HT-29 (cell line): ENCODE results near the genes SECTM1 and UTS2R.

GRCh38 chr17:82216276-82217116 lies 3.9 kb upstream of the CCDC57 start:
- RAMPAGE, long total RNA: no peak

- RAMPAGE, long total RNA: no peak
These were observed 17.1 kb downstream of the CSNK1D start for GRCh38 chr17:82256048-82257226.

DNA sequence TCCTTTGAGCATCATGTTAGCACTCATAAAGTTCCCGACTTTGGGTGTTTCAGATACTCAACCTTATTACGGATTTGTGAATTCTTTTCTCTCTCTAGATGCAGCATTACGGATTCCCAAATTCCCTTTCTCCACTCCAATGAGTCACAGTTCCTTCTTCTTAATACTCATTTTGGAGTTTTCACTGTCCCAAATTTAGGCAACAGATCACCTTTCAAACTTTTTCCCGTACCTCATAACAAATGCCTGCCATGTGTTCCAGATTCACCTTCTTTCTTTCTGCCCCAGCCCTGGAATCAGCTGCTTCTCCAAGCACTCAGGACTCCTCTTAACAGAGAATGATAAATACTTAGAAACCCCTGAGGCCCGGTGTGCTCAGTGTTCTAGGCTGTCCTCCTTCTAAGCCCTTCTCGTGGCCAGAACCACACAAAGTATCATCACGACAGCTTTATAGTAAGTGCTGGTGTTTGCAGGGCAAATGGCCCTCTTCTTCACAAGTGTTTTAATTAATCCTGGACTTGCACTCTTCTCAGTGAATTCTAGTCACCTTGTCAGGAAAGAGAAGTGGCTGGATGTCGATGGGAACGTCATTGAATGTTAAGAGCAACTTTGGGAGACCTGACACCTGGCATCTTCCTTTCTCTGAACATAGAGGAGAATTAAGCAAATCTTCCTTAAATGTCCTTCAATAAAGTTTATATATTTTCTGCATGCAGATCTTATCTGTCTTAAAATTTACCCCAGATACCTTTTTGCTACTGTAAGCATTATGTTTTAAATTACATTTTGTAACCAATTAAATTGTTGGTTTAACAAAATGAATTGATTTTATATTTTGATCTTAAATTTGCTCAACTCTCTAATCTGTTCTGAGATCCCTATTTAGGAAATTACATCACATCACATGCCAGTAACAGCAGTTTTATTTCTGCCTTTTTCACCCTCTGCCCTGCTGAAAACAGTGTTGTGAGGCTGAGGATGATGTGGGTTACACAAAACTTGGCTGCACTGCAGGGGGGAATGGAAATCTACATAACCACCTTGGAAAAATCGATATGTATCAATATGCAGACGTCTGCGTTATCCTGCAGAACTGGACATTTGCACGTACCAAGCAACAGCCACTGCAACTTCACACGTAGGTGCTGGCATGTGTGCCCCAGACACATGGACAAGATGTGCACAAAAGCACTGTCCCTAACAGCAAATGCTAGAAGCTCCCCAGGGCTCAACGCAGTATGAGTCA lies 14.6 kb downstream of the CSNK1D start:
- RAMPAGE, long total RNA: no peak

DNA sequence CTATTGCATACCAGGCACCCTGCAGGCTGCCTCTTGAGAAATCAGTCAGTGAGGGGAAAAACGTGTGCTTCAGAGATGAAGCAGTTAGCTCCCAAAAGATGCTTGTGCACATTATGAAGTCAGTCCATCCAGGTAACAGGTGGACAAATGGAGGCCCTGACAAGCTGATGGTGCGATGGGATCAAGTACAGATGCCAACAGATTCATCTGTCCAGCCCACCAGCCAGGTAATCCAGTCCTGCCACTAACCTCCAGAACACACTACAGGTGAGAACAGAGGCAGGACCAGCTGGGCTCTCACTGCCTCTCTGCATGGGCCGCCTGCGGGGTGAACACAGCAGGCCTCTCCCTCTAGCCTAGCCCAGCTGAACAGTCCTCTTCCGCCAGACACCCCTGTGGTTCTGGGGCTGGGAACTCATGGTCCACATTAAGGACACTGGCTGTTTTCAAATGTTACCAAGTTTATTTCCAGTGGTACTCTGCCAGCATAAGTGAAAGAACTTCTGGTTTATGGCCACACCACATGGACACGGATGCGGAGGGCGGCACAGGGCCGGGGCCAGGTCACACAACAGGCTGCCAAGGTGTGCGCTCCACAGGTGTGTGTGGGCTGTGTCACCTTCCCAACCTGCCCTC lies 3.9 kb downstream of the CSNK1D start:
- RAMPAGE, long total RNA: no peak

GRCh38 chr17:82273894-82274046 lies 270 bp upstream of the CSNK1D start:
- RAMPAGE, long total RNA: no peak

DNA sequence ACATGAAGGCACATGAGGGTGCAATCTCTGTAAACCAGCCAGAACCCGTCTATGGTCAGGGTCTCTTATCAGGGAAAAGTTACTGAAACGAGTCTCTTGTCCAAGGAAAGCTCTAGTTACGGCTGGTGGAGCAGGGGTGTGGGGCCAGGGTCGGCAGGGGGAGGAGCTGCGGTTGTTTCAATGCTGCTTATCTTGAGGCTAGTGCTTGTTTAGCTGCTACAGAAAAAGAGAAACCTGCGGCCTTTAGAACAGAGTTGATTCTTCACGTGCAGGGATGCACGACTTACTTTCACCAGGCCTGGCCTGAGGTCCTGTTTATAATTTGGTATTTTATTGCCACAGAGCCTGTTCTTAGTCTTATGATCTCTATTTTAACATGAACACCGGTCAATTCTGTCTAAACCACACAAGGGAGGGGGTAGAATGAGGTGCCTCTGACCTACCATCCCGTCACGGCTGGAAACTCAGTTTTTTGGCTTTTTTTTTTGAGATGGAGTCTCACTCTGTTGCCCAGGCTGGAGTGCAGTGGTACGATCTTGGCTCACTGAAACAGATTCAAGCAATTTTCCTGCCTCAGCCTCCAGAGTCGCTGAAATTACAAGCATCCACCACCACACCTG lies 16.8 kb upstream of the CSNK1D start:
- RAMPAGE, long total RNA: no peak

- RAMPAGE, long total RNA: no peak
These were observed 17.9 kb downstream of the CD7 start for GRCh38 chr17:82299390-82300017.

GRCh38 chr17:82325007-82325356 lies 7.6 kb upstream of the CD7 start:
- RAMPAGE, long total RNA: no peak

DNA sequence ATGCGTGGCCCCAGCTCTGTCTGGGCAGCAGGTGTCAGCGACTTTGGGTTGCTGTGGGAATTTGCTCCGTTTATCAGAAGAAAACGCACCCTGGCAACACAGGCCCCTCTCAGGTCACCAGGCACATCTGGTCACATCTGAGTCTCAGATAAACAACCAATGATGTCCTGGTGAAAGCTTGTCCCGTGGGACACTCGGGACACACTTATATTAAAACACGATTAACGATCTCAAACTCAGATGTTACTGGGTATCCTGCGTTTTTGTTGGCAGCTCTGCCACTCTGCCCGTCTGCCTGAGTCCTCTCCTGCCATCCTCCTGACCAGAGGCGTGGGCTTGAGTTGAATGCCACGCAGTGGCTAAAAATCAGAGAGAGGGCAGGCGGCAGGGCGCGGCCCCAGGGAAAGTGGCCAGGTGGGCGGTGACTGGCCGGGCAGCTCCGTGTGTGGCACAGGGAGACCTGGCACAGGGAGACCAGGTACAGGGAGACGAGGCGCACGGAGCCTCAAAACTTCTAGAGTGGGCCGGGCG lies 2.2 kb downstream of the SECTM1 start:
- RAMPAGE, long total RNA: no peak

DNA sequence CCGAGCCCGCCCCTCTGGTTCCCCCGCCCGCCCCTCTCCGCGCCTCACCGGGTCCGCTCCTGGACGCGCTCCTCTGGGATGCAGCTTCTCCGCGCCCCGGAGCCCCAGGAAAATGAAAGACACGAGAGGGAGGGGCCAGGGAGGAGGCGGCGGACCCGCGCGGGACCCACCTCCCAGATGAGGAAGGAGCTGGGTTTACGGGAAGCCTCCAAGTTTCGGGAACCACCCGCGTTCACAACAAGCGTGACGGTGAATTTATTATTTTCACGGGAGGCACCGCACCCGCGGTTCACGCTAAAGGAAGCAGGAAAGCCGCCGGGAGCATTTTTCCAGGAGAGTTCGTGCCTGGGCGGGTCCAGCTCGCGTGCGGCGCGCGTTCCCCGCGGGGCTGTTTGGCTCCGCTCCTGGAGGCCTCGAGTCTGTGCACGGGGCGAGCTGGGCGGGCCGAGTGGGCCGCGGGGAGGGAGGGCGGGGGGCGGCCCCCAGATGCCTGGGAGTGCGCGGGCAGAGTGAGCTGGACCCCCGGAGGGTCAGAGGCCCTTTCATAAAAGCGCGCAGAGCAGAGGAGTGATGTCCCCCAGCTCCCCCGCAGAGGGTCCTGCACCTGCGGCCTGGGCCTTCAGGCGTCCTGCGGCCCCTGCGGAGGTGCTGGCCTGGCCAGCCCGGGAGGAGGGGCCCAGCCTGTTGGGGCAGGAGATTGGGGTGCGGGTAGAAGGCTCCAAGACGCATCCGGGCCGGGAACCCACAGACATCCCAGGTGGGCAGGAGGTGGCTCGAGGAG lies at the start of gene SECTM1:
Gene SECTM1 (minus strand): TSS at position 115 of the 781 bp plus-strand sequence.
- RAMPAGE, long total RNA: no peak

DNA sequence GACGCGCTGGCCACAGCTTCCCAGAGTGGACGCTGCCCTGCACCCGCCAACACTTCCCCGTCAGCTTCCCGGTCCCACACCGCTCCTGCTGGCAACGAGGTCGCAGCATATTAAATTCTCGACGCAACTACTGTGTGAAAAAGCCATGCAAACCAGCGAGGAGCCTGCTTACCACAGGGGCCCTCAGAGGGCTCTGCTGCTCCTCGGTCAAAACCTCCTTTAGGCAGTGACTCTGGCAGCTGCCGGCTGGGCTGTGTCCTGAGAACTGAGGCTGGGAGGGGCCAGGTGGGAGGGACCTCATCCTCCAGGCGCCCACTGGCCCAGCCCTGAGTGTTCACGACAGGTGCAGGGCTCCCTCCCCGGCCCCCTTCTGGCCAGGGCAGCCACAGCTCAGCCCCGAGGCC lies 2.1 kb upstream of the TEX19 start:
- RAMPAGE, long total RNA: no peak

GRCh38 chr17:82371369-82371882 lies at the start of gene UTS2R:
TSS of gene UTS2R (plus strand) at chr17:82371765.
- RAMPAGE, long total RNA: no peak

DNA sequence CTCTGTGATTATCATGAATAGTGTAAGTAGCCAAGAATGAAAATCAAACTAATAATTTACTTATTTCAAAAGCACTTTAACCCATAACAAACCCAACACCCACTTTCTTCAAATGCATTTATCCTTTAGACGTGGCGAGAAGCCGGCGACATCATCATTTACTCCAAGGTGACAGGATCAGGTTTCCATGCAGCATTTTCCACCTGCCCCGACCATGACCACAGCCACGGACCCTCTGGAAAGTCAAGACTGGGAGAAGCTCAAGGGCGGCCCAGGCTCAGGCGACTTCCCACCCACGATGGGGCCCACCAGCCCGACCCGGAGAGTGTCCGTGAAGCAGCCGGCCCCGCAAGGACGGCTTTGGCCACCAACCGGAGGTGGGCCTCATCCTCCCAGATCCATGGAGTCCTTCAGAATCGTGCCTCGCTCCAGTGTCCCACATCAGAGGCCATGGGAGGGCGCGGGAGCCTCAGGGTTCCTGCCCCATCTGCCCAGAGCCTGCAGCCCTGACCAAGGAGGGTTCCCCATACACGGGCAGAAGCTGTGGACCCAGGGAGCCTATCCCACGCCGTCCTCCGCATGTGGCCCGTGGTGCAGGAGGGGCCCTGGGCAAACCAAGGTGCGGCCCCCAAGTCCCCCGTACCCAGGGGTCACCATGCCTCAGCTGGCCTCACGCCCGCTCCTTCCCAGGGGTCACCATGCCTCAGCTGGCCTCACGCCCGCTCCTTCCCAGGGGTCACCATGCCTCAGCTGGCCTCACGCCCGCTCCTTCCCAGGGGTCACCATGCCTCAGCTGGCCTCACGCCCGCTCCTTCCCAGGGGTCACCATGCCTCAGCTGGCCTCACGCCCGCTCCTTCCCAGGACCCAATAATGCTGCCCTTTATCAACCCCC lies 18.8 kb downstream of the UTS2R start:
- RAMPAGE, long total RNA: no peak

DNA sequence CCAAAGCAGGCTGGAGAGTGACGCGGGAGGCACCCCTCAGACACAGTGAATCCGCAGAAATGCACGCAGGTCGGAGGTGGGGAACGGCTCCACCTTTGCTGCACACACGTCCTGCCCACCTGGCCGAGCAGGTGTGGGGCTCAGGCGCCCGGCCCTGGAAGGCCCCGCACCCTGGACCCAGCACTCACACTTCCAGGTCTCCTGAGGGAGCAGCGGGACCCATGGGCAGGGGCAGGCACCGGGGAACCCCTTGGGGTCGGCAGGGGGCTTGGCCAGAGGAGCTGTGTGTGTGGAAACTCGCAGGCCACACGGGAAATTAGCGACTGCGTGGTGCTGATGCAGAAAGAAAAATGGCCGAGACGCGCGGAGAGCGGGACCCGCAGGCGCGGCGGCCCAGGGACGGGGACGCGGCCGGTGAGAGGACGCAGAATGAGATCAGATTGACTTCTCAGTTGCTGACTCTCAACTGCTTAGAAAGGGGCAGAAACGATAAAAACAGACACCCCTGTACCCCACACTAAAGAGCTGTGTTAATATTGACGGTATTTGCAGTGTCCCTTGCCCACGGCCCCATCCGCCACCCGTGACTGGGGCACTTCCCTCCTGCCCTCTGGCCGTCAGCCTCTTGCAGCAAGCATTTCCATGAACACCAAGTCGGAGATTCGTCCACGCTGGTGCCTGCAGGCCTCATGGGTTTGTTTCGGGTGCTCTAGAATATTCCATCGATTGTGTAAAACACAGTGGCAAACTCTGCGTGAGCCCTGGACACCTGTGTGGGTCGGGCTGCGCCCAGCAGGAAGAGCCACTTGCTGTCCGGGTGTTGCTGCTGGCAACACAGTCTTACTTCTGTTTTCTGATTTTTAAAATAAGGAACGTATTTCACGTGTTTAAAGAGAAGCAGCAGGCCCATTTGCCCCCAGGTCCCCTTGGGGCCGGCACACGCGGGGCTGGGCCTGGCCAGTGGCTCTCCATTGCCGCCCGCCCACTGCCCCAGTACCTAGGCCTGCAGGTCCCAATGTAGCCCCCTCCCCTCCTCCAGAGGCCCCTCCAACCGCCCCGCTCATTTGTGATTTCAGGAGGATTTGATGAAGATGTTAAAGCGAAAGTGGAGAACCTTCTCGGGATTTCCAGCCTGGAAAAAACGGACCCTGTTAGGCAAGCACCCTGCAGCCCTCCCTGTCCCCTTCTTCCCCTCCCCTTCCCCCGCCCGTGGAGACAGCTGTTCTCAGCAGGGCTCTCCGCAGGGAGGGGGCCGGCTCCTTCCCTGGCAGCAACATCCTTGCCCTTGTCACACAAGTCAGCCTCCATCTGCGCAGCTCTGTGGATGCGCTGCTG lies 10.2 kb downstream of the CYBC1 start:
- RAMPAGE, long total RNA: no peak

DNA sequence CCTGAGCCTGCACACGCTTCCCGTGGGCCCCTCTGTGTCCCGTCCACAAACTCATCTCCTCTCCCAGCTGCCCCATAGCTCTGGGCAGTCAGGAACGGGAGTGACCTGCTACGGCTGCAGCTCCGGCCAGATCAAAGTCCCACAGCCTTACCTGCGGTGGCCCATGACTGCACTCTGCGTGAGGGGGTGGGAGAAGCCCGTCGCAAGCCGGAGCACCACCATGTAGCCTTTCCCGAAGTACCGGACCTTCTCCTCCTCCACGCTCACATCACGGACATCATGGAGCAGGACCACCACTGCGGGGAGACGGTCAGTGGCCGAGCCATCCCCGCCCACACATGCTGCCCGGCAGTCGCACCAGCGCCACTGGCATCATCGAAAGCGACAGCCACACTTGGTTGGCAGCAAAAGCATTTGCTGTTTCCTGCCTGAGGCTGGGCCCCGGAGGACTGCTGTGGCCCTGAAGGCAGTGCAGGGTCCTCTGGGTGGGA lies 6.2 kb downstream of the CYBC1 start:
- RAMPAGE, long total RNA: no peak

DNA sequence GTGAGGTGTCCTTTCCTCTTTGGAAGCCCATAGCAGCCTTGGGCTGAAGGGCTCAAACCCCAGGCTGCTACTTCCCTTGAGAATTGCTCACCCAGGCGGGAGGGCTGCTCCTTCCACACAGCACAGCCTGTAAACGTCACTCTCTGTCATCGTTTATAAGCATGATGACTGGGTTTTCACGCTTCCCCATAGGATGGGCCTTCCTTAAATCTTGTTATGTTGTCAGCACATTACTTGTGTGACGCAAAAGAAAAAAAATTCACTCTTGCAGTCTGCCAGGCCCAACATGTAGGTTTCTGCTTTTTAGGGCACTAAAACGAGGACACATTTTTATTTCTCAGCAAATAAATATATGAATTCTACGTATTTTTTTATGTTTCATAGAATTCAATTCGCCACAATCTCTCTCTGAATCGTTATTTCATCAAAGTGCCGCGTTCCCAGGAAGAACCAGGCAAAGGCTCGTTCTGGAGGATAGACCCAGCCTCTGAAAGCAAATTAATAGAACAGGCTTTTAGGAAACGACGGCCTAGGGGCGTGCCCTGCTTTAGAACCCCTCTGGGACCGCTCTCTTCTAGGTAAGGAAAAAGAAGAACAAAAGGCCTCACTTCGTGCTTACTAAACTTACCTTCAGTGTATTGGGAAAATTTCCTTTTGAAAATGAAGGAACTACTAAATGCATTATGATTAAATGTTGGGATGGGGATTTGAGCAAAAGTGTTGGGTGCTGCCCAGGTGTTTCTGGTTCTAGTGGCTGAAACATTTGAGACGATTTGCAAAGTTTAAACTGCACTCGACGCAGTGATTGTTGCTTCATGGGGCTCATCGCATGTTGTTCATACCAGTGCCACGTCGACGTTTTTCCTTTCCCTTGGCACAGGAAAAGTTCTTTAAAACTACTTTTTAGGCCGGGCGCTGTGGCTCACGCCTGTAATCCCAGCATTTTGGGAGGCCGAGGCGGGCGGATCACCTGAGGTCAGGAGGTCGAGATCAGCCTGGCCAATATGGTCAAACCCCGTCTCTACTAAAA lies 63.1 kb downstream of the FOXK2 start:
- RAMPAGE, long total RNA: no peak

GRCh38 chr17:82617164-82617470 lies 31.1 kb downstream of the WDR45B start:
- RAMPAGE, long total RNA: no peak

DNA sequence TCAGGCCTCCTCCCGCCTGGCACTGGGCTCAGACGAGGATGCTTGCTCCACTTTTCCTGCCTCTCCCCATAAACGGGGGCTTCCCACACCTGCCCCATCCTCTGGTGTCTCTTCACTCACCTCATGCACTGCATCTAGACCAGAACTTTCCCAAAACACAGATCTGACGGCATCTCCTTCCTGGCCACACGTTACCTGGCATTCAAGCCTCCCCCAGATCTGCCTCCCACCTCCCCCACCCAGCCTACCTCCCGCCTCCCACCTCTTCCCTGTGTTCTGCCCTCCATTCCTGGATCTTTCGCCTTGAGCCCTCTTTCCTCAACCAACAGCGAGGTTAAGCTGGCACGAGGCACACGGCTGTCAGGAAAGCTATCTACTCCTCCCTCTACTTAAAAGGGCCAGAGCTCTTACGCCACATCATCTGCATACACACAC lies 18.2 kb downstream of the WDR45B start:
- RAMPAGE, long total RNA: no peak

DNA sequence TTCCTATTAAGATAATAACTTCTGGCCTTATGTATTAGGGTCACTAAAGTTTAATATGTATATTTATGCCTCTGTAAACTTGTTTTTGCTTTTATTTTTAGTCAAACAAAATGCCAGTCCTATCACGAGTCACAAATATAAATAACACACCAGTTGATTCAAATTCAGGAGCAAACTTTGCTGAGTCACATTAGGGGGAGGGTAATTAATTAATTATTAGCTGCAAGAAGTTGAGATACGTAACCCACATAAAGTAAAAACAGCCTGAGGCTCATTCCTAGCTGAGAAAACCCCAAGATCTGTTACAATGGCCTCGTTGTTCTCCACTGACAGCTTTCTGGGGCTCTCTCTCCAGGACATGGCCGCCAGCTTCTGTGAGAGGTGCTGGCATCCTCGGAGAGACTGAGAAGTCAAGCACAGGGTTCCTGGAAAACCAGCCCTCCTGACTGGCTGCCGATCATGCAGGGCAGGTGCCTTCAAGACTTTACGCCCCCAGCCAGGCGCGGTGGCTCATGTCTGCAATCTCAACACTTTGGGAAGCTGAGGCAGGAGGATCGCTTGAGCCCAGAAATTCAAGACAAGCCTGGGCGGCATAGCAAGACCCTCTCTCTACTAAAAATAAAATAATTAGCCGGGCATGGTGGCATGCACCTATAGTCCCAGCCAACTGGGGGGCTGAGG lies 11.1 kb downstream of the RAB40B start:
- RAMPAGE, long total RNA: no peak

- RAMPAGE, long total RNA: no peak
These were observed 4.4 kb upstream of the RAB40B start for GRCh38 chr17:82702942-82703179.